Measurements from ENCODE around the gene COPS9.

DNA sequence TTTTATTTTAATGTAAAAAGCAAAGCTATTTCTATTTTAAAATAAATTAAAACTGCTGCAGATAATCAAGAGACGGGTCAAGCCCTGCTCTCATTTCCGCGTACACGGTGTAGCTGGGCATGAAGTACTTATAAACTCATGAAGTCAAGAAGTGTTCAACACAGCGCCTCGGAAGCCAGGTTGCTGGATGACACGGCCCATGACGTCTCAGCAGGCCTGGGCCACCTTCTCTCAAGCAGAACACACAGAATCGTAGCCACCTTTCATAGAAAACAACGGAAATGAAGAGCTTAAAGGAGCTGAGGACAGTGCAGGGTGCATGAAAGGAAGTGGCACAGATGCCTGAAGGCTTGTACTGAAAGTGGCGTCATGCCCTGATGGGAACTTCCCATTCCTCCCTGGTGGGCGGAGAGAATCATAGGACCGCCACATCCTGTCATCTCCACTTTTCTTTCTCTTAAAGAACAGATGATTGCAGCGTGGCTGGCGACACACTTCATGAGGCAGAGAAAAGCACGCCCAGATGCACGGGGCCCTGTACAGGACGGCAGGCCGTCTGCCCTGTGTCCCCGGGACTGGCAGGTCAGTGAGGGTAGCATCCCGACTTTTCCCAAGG is 31.2 kb downstream of the HDAC4 start:
- PRO-cap: unidirectional peak, plus-strand start at position 467 of the sequence
- RRBS: no CpG with 5 or more reads among the region's 21 CpGs

DNA sequence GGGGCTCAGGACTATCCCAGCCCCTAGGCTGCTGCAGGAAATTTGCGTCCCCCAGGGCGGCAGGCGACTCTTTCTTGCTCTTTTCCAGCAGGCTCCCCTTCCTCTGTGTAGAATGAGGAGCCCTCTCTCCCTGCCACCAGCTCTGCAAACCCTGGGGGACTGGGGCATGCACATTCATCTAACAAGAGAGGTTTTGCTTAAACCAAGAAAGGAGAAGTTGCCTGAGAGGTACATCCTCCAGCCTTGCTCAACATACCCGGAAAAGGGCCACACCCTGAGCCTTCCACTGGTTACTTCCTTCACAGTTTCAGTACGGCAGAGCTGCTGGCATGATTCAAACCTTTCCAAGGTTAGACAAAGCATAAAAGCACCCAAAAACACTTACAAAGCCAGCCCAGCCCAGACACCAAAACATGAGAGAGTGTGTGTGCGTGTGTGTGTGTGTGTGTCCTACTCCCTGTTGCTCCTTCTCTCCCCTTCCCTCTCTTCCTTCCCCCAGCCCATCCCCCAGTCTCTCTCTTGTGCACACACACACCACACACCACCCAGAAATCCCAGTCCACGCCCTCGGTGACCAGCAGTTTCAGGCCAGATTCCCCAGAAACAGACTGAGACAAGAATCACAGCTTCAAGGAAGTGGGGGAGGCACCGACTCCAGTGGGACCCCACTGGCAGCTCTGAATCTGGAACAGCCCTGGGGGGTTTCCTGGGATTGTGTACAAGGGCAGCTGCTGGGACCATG is 113.7 kb downstream of the NDUFA10 start:
- PRO-cap: no peak
- RRBS: no CpG with 5 or more reads among the region's 9 CpGs

GRCh38 chr2:240052894-240053259 is 22.6 kb upstream of the OR6B2 start:
- PRO-cap: no peak
- RRBS: no CpG with 5 or more reads among the region's 12 CpGs

DNA sequence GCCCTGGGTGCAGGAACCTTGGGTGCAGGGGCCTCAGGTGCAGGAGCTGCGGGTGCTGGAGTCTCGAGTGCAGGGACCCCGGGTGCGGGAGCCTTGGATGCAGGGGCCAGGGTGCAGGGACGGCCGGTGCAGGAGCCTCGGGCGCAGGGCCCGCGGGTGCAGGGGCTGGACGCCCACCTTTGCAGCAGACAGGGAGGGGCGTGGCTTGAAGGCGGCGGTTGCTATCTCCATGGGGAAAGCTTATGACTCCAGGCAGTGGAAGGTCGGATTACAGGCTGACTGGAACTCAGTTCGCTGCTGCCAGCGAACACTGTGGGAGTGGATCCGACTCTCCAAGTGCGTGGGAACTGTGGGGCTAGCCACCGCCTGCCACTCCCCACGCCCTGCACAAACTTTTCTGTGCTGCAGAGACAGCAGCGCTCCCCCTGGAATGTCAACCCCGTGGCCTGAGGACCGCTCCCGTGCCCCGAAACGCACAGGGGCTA is 40.3 kb downstream of the COPS9 start:
- PRO-cap: no peak
- RRBS: 11% methylated on average over 4 of the region's 27 CpGs

DNA sequence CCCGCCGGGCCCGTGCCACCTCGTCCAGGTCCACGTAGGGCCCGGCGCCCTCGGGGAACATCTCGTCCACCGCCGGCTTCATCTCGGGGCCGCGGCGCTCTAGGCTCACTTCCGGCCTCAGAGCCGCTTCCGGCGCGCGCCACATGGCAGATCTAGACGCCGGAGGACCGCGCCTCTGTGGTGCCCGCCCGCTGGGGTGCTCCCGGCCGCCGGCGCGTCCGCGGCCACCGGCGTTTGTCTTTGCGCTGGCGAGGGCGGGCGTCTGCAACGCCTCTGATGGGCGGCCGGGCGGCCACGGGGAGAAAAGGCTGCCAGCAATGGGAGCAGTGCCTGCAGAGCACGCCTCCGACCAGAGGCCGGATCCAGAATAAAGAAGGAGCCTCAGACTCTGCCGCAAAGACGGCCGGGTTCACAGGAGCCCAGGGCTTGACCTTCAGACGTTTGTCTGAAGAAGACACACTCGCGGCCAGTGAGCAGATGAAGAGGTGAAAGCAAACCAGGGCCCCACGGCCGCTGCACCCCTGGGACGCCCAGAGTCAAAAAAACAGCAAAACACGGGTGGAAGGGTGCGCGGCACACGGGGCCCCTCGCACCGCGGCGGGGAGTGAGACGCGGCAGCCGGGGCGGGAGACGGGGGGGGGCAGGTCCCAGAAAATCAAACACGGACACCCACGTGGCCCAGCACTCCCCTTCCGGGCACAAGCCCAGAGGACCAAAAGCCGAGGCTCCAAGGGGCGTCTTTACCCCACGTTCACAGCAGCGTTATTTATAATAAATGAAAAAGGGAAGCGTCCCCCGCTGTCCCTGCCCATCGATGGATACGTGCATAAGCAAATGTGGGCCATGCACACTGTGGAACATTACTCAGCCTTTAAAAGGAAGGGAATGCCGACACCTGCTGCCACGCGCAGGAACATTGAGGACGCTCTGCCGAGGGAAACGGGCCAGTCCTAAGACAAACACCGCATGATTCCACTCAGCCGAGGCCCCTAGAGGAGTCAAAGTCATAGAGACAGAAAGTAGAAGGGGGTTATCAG is at the start of gene COPS9:
COPS9 (minus strand) TSS at position 103 of the 1,037 bp plus-strand sequence.
- PRO-cap: bidirectional peak, plus-strand start at position 155 of the sequence, minus-strand start at position 101 of the sequence
- RRBS: 3% methylated on average over 32 of the region's 89 CpGs

DNA sequence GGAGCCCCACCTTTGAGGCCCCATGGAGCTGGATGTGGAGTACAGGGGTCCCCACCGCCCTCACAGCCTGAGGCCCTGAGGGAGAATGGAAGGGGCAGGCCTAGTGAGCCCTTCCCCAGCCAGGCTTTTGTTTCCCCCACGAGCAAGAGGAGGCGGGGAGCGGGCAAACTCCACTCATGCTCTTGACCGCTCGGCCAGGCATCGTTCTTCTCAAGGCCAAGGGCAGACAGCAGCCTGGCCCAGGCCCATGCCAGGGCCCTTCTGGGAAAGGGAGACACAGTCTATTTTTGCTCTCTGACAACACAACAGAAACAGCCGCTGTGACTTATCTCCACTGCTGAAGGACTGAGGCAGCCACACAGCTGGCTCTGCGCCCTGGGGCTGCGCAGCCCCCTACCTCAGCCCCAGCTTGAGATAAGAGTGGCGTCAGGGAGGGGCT is 118.7 kb upstream of the OTOS start:
- PRO-cap: no peak
- RRBS: no CpG with 5 or more reads among the region's 11 CpGs

DNA sequence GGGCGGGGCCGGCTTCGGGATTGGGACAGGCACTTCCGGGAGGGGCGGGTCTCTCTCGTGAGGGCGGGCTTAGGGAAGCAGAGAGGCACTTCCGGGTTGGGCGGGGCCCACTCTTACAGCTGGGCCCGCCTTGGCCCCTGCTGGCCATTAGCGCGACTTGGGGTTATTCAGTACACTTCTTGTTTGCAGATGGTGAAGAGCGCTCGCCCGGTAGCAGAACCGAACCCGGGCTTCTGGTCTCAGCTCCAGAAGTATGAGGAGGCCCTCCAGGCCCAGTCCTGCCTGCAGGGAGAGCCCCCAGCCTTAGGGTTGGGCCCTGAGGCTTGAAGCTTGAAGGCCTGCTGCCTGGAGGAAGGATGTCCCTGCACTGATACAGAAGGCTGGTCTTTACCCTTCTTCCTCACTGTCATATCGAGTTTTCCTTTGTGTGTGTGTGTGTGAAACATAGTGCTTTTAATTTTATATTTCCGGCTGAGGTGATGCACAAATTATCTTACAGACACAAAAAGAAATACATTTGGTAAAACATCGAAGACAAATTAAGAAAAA is 1.1 kb downstream of the DUSP28 start:
- PRO-cap: bidirectional peak, plus-strand start at position 147 of the sequence, minus-strand start outside the sequence
- RRBS: 1% methylated on average over 10 of the region's 20 CpGs

- PRO-cap: bidirectional peak, plus-strand start at chr2:240586385, minus-strand start at chr2:240586306
- RRBS: under 1% methylated on average over 19 of the region's 52 CpGs
Measured at GRCh38 chr2:240585711-240586480, 638 bp upstream of the CAPN10 start.

- PRO-cap: no peak
- RRBS: no CpG with 5 or more reads among the region's 18 CpGs
Measured at GRCh38 chr2:240591779-240592564, 5.4 kb downstream of the CAPN10 start.

- PRO-cap: no peak
- RRBS: no CpG with 5 or more reads among the region's 13 CpGs
Measured at GRCh38 chr2:240686119-240686642, 3.5 kb upstream of the AQP12B start.

DNA sequence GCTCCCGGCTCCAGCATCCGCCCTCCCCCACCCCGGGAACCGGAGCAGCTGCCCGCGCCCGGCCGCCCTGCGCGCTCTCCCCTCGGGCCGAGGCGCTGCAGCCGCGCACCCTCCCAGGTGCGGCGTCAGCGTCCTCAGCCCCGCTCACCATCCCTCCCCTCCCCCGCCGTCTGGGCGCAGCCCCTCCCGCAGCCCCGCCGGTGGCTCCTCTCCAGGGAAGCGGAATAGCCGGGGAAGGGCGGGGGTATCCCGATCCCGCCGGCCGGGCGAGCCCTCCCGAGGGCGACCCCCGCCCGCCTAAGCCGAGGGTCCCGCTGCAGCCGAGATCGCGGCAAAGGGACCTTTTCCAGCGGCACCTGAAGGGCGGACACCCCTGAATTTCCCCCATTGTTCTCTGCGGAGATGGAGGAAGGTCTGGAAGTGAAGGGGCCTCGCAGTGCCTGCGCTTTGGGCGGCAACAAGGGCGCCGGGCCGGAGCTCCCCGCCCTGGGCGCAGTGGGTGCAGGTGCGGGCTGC is 428 bp downstream of the KIF1A start:
- PRO-cap: no peak
- RRBS: 4% methylated on average over 5 of the region's 54 CpGs

DNA sequence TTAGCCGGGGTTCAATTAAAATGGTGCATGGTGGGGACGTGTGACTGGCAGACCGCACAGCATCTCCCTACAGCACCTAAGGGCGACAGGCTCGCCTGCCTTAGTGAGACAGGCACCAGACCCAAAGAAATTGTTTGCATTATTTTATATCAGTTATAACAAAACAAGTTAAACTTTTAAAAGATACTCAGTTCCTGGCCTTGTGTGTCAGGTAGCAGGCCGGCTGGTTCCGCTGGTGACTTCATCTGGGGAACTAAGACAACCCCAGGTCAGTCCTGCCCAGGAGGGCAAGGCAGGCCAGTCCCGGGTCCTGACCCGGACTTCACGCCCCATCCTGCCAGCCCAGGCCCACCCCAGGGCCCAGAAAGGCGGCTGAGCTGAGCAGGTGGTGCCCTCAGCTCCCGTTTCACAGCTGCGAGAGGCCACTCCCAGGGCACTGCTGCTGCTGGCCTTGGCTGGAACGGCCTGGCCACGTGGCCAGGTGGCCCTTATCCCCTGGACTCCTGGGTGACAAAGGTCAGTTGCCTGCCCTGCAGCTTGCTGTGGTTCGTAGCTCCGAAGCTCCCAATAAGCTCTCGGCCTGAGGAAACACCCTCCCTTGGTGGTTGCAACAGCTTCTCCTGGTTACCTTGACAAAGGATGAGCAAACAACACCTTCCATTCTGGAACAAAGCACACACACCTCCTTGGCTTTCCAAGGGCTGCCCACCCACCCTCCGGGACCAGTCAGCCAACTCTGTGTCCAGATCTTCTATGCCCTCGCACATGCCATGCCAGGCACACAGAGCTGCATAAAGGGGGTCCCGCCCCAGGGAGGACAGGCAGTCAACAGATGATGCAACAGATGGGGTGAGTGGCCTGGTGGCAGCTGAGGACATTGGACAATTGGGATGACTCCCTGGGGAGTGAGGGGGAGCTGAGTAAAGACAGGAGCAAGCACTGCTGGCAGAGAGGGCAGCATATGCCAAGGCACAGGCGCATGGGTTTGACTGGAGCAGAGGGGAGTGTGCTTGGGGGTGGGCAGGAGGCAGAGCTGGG is 11.3 kb upstream of the AGXT start:
- PRO-cap: no peak
- RRBS: 34% methylated on average over 3 of the region's 22 CpGs

DNA sequence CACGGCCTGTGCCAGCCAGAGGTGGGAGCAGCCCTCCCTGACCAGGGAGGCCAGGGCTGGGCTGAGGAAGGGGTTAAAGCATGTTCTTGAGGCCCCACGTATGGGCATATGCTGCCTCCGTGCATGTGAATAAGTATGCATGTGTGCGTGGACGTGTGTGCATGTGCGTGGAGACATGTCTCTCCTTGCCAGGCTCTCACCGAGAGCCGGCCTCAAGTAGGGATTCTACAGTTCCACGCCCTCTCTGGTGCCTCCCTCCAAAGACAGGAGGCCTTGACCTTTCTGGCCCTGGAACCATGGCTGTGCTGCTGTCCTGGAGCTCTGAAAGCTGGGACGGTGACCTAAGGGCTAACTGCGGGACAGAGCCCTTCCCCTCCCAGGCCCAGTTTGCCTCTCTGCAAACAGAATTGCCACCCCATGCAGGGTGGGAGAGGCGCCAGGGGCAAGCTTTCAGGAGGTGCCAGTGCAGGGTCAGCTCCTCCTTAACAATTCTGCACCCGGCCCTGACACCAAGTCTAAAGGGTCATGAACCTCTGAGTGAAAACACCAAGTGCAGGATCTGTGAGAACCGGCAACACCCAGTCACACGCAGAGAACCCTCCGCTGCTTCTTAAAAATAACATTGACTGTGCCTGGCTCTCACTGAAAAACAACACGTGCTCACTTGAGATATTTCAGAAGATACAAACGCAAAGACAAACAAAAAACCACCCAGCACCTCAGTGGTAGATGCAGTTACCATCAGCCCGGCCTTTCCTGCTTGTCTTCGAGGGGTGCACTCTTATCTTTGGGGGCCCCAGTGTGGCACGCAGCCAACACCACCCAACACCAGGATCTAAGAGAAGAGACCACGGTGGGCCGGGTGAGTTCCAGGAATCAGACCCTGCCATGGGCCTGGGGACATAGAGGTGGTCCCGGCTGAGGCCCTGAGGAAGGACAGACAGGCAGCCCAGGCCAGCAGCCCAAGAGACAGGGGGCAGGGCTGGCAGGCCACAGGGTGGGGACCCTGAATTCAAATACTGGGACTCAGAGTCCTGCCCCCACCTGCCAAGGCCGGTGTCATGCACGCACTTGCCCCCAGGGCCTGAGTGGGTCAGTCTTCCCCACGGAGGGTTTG is 1.1 kb upstream of the SNED1 start:
- PRO-cap: no peak
- RRBS: 33% methylated on average over 6 of the region's 27 CpGs

GRCh38 chr2:241065058-241065844 is 36.8 kb downstream of the MTERF4 start:
- PRO-cap: no peak
- RRBS: 82% methylated on average over 4 of the region's 40 CpGs

- PRO-cap: no peak
- RRBS: no CpG with 5 or more reads among the region's 18 CpGs
Measured at GRCh38 chr2:241092777-241093704, 9.0 kb downstream of the MTERF4 start.

DNA sequence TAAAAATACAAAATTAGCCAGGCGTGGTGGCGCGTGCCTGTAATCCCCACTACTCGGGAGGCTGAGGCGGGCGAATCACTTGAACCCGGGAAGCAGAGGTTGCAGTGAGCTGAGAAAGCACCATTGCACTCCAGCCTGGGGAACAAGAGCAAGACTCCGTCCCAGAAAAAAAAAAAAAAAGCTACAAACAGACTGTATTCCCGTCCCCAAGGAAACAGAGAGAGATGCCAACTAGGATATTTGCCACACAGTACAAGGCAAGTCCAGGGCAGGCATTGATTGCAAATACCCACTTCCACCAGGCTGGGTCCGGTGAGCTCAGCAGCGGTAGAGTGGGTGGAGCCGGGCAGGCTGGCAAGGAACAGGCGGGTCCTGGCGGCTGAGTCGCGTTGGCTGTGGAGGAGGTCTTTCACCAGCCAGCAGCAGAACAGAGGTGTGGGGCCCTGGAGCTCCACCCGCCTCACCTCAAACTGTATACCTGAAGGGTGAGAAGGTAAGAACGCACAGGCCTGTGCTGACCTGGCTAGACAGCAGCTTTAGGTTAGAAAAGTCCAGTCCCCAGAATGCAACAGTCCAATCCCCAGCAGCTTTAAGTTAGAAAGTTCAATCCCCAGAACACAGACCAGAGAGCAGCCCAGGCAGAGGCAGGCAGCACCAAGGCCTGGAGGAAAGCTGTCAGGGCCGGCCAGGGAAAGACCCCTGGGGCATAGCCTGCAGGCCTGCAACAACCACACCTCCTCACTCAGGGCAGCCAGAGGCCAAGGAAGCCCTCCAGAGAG is 21.8 kb upstream of the MTERF4 start:
- PRO-cap: no peak
- RRBS: no CpG with 5 or more reads among the region's 19 CpGs

DNA sequence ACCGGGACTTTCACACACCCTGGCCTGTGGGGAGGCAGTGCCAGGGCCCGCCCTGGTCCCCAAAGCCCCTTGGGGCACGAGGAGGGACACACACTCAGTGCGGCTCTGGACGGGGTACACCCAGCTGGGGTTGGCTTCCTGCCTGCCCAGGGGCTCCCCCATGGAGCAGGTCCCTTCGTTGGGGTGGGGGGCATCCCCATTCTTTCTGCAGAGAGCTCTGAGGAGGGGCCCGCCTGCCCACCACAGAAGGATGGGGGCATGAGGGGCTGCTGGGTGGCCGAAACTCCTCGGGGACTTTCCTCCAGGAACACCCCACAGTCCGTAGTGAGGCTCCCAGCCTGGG is 343 bp downstream of the ANO7 start:
- PRO-cap: no peak
- RRBS: 80% methylated on average over 1 of the region's 10 CpGs

DNA sequence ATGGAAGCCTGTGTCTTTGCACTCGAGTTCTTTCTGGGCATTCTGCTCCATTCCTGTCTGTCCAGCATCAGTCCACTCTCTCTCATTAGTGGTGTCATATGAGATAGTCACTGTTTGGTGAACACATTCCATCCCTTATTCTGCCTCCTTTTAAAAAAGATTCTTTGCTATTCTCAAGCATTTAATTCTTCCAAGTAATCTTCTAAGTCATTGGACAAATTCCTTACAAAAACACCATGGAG is 19.7 kb downstream of the STK25 start:
- PRO-cap: no peak
- RRBS: no CpG with 5 or more reads among the region's 1 CpG

GRCh38 chr2:241505586-241506213 is 2.7 kb downstream of the STK25 start:
- PRO-cap: no peak
- RRBS: no CpG with 5 or more reads among the region's 10 CpGs

DNA sequence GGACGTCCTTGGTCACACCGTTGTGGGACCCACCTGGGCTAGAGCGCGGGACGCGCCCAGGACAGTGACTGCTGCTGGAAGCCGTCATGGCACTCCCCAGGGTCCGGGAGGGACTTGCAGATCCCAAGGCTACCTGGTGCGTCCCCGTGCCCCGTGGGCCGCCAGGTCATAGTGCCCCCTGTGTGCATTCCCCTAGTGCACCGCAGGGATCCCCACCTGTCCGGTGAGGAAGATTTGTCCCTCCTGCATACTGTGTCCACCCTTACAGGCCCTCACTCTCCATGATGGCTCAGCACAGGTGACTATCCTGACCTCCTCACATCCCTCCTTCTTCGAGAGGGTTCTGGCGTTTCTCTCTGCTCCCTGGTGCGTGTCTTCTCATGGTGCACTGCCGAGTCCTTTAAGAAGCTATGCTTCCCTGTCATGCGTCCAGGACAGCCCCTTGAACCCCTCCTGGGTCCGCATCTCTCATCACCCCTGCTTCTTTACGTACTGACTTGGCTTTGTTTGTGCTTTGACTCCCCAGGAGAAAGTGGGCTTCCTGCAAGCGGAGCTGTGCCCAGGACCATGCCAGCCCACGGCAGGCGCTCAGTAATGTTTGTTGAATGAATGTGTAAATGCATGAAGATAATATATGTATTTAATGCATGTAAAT is 985 bp upstream of the STK25 start:
- PRO-cap: no peak
- RRBS: 13% methylated on average over 3 of the region's 24 CpGs

Measured in kidney (tissue), 2 donors.